Choroid plexus epithelial cell (primary cell): ENCODE measurements around a stretch of chr9.

DNA sequence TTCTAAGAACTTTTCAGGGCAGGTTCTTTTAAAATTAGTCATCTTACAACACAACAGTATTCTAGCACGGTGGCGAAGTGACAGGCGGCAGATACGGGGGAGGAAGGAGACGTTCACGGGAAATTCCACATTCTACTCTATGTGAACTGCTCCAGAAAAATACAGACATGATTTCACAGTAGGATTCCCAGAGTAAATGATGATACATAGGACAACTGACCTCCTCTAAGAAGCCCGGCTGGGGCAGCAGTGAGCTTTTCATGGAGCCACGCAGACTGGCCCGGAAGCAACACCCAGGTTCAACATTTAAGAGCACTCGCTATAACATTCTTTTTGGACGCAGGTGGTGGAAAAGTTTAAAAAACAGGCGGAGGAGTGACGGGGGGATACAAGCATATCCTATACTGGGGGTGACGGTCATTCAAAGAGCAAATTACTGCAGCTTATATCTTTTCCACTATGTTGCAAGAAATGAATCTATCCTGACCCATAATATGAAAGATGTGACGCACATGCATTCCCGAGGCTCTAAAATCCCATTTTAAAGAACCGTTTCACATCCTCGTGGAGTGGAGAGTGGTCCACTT, 52.6 kb downstream of the USP20 start:
- RRBS, result 38% methylated on average over 3 of the region's 18 CpGs

DNA sequence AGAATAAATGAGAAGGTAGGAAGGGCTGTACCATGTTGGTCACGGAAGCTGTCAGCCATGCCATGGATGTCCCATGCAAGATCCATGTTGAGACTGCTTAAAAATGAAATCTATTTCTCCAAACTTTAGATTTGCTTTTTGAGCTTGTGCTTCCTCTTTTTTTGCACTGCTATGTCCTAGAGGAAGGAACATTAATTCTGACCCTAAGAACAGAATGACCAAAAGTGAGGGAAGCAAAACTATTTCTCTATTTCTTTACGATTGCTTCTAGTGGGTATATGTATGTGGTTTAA, 84.5 kb downstream of the USP20 start:
- RRBS, result no CpG with 5 or more reads among the region's 2 CpGs

DNA sequence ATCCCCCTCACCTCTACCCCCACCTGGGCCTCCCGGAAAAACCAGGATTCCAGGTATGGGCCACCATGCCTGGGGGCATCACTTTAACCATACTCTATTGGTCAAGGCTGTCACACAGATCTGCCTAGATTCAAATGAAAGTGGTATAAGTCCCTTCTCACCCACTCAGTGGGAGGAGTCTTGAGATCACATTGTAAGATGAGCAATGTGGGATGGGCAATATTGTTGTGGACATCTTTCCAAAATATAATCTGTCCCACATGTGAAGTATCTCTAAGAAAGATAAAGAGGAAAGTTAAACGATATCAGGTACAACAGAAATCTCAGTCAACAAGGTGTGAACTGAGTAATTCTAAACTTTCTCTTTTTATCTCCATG, 15.0 kb downstream of the FNBP1 start:
- RRBS, result no CpG with 5 or more reads among the region's 2 CpGs

GRCh38 chr9:130267796-130268396, 2.3 kb downstream of the HMCN2 start:
- RRBS, result no CpG with 5 or more reads among the region's 9 CpGs

- RRBS, result no CpG with 5 or more reads among the region's 12 CpGs
Measured at GRCh38 chr9:130330570-130330919, 65.0 kb downstream of the HMCN2 start.

- RRBS, result no CpG with 5 or more reads among the region's 22 CpGs
Measured at GRCh38 chr9:130446076-130447049, 1.6 kb downstream of the ASS1 start.

GRCh38 chr9:130692208-130692842, 1.3 kb upstream of the EXOSC2 start:
- RRBS, result 52% methylated on average over 5 of the region's 35 CpGs

DNA sequence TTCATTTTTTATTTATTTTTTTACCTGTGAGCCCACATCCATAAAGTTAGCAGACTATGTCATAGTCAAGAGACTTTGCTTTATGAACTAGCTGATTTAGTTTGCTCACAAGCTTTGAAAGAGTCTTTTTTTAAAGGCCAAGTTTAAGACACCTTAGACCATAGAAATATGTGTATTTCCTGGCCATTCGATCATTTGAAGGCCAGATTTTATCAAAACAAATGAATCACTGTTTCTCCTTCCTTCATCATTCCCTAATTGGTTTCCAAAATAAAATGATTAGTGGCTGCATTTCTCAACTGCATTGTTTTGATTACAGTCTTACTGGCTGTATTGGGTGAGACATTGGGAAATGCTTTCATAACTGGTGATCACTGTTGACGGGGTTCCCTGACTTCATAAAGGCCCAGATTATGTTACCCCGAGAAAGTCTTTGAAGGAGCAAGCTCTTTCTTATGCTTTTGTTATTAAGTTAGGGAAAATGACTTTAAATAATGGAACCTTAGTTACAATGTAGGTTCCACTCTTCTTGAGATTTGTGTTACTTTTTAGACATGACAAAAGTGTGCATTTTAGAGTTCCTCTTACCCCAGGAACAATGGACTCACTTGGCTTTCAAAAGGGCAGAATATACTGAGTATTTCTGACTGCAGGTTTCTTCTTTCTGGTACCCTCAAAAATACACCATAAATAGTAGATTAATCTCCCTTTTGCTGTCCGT, 40.6 kb upstream of the ABL1 start:
- RRBS, result no CpG with 5 or more reads among the region's 4 CpGs

- RRBS, result no CpG with 5 or more reads among the region's 6 CpGs
Measured at GRCh38 chr9:130839491-130840133, 4.6 kb downstream of the ABL1 start.

- RRBS, result no CpG with 5 or more reads among the region's 2 CpGs
Measured at GRCh38 chr9:130847133-130847554, 12.1 kb downstream of the ABL1 start.

GRCh38 chr9:130932762-130933104, 6.3 kb downstream of the FIBCD1 start:
- RRBS, result no CpG with 5 or more reads among the region's 11 CpGs

GRCh38 chr9:130939580-130940230, 658 bp upstream of the FIBCD1 start:
- RRBS, result 2% methylated on average over 51 of the region's 68 CpGs

DNA sequence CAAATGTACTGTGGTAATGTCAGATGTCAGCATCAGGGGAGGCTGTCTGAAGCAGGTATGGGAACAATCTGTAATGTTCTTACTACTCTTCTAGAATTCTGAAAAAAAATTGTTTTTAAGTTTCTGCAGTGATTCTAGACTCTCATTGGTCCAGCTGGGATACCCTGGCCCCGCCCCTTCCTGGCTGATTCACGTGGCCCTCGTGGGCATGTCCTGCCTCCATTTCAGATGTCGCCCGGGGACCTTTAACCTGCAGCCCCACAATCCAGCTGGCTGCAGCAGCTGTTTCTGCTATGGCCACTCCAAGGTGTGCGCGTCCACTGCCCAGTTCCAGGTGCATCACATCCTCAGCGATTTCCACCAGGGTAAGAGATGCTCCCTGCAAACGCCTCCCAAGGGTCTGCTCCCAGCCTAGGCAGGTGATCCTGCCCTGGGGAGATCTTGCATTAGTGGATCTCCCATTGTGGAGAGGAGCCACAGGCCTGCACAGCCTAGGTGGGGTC, 36.4 kb downstream of the LAMC3 start:
- RRBS, result no CpG with 5 or more reads among the region's 9 CpGs

- RRBS, result no CpG with 5 or more reads among the region's 31 CpGs
Measured at GRCh38 chr9:131125748-131126519, 548 bp downstream of the NUP214 start.

DNA sequence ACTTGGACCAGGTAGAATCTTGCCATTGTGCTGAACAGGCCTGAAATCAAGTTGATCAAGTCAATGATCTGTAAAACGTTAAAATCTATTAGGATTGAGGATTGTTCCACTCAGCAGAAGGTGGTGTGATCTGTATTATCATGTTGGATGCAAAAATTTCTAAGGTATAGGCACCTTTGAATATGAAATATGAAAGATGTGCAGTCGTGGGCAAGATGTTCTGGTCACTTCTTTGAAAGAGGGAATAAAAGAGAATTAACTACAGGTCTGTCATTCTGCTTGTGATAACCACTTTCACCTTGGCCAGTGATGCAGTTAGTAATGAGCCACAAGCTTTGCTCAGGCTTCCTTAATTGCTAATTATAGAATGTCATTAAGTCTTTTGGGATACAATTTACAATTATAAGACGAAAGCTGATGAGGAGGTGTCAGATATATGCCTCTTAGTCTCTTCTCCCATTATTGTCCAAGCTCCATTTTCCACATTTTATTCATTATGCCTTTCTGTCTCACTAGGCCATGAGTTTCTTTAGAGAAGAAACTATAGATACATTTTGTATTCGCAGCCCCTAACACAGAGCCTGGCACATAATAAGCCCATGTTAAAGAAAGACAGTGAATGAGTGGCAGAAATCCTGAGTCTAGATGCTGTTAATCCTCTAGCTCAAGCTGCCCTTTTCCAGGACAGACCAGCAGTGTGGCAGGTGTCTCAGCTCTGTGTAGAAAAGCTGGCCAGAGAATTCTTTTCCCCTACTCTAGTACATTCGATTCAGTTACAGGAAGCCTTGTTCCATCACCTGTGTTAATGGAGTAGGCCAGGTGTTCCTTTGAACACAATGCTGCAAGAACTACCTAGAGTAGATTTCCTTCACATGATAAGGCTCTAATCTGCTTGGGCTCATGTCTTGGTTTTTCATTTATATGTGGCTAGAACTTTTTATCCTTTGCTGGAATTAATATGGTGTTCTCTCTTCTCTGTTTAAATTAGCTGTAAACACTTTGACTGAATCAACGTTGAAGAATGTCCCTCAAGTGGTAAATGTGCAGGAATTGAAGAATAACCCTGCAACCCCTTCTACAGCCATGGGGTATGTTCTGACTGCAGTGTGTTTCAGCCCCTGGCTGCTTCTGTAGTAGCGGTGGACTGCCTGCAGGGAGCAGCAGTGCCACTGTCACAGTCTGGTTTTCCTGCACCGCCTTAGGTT, 52.3 kb downstream of the NUP214 start:
- RRBS, result no CpG with 5 or more reads among the region's 8 CpGs

DNA sequence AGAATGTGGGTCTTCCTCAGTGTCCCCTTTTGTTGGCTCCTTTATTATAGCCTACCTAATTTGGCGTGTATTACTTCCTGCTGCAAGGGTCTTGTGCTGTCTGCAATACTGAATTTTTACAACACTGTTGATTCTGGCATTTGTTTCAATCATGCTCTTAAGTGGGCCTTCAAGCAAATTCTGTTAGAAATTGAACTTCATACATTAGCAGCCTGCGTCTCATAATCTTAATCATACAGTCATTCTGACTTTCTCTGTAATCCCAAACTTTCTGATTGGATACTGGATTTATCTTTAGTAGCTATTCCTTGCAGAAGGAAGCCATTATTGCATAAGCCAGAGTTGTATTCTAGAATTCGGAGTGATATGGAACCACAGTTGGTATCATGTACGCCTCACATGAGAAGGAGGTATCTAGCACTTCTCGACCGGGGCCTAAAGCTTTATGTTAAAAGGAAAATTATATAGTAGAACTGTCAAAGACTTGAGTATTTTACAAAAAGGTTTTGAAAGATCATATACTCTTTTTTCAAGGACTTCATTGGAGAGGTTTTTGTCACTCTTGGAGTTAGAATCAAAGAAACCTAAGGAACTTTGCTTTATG, 64.5 kb downstream of the NUP214 start:
- RRBS, result no CpG with 5 or more reads among the region's 6 CpGs

- RRBS, result no CpG with 5 or more reads among the region's 10 CpGs
Measured at GRCh38 chr9:131234043-131234606, 42.2 kb downstream of the FAM78A start.

GRCh38 chr9:131235124-131236249, 40.8 kb downstream of the FAM78A start:
- RRBS, result 96% methylated on average over 4 of the region's 27 CpGs

- RRBS, result 86% methylated on average over 3 of the region's 25 CpGs
Measured at GRCh38 chr9:131252093-131252528, 24.2 kb downstream of the FAM78A start.

- RRBS, result 3% methylated on average over 23 of the region's 131 CpGs
Measured at GRCh38 chr9:131277356-131278661, 1.5 kb upstream of the FAM78A start.